Right lobe of liver (tissue), 4 donors: ENCODE measurements around a stretch of chr19.

GRCh38 chr19:5114618-5114892, 145.6 kb downstream of the KDM4B start:
- PRO-cap, 4 experiments: peak in 2 of 4 experiments; most common plus-strand start chr19:5114760 (in 1); most common minus-strand start chr19:5114780 (in 1)
- RAMPAGE, long total RNA, 2 experiments: no peak in any of the 2 experiments

GRCh38 chr19:5130260-5130991, 161.5 kb downstream of the KDM4B start:
- PRO-cap, 4 experiments: no peak in any of the 4 experiments
- RAMPAGE, long total RNA, 2 experiments: no peak in any of the 2 experiments

DNA sequence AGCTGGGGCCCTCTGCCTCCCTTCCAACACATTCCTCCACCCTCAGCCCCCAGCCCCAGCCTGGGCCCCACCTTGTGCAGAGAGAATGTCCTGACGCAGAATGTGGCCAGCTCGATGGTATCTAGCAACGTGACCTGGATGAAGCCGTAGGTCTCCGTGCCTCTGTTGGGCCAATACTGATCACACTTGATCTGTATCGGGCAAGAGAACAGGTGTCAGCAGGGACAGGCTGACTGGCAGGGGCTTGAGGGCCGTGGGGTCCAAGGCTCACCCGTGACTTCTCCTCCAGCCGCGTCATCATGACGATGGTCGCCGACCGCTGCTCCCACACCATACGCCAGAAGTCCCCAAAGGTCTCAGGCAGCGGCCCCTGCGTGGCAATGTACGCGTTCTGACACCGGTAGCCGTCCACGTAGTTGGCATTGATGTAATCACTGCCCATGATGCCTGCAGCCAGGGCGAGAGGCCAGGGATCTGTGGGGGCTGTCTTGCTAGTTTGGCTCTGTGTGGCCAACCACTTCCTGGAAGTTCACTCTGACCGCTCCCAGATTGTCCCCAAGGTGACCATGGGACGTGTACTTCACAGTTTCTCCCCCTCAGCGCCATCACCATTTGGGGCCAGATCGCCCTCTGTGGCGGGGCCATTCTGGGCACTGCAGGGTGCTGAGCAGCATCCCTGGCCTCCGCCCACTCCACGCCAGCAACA, 126.2 kb downstream of the PTPRS start:
- PRO-cap, 4 experiments: no peak in any of the 4 experiments
- RAMPAGE, long total RNA, 2 experiments: no peak in any of the 2 experiments

- PRO-cap, 4 experiments: no peak in any of the 4 experiments
- RAMPAGE, long total RNA, 2 experiments: no peak in any of the 2 experiments
These were observed 66.6 kb downstream of the PTPRS start for GRCh38 chr19:5274050-5274362.

DNA sequence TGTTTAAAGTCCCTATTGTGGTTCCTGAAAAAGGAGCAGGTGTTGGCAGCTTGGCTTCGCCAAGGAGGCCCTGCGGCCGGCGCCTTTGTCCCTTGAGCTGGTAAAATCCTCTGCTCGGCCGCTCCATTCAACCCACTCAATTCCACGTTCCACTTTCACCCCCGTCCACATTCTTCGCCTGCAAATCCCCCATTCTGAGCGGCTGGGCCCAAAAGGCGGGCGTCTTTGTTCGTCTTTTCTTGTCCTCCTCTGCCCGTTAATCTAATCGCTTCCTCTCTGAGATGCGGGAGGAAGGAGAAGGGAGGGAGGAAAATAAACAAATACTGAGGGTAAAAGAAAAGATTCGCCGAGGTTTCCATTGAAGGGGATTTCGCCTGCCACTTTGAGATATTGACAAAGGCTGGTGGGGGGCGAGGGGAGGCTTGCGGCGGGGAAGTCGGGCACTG, 37.5 kb downstream of the ZNRF4 start:
- PRO-cap, 4 experiments: no peak in any of the 4 experiments
- RAMPAGE, long total RNA, 2 experiments: no peak in any of the 2 experiments

DNA sequence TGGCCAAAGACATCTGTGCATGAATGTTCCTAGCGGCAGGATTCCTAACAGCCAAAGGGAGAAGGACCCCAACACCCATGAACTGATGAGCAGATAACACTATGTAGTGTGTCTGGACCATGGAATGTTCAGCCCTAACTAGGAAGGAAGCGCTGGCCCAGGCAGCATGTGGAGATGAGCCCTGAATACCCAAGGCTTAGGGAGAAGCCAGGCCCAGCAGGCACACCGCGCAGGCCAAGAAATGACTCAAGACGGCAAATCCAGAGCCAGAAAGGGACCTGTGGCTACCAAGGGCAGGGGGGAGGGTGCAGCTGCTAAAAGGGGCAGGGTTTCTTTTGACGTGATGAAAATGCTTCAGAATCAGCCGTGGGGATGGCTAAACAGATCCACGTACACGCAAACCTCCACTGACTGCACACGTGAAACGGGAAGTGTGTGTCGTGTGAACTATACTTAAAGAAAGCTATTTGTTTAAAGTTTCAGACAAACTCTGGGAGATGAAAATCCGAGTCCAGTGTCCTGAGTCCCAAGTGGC, 34.1 kb downstream of the SAFB2 start:
- PRO-cap, 4 experiments: no peak in any of the 4 experiments
- RAMPAGE, long total RNA, 2 experiments: no peak in any of the 2 experiments

DNA sequence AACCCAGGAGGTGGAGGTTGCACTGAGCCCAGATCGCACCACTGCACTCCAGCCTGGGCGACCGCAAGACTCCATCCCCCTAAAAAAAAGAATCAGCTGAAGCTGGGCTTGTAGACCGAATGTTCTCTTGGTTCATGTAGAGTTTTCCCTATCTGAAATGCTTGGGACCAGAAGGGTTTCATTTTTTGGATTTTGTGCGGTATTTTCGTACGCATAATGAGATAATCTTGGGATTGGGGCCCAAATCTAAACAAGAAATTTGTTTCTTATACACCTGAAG, 5.2 kb downstream of the SAFB start:
- PRO-cap, 4 experiments: no peak in any of the 4 experiments
- RAMPAGE, long total RNA, 2 experiments: no peak in any of the 2 experiments

- PRO-cap, 4 experiments: no peak in any of the 4 experiments
- RAMPAGE, long total RNA, 2 experiments: no peak in any of the 2 experiments
These were observed 13.9 kb downstream of the RPL36 start for GRCh38 chr19:5703623-5704680.

GRCh38 chr19:5788153-5788462, 2.9 kb downstream of the DUS3L start:
- PRO-cap, 4 experiments: no peak in any of the 4 experiments
- RAMPAGE, long total RNA, 2 experiments: no peak in any of the 2 experiments

- PRO-cap, 4 experiments: peak in 1 of 4 experiments; most common plus-strand start chr19:5838179 (in 1); most common minus-strand start chr19:5838189 (in 1)
- RAMPAGE, long total RNA, 2 experiments: no peak in any of the 2 experiments
These were observed 1.5 kb downstream of the FUT6 start for GRCh38 chr19:5837875-5838483.

- PRO-cap, 4 experiments: no peak in any of the 4 experiments
- RAMPAGE, long total RNA, 2 experiments: no peak in any of the 2 experiments
These were observed 14.1 kb downstream of the NDUFA11 start for GRCh38 chr19:5889442-5889987.

DNA sequence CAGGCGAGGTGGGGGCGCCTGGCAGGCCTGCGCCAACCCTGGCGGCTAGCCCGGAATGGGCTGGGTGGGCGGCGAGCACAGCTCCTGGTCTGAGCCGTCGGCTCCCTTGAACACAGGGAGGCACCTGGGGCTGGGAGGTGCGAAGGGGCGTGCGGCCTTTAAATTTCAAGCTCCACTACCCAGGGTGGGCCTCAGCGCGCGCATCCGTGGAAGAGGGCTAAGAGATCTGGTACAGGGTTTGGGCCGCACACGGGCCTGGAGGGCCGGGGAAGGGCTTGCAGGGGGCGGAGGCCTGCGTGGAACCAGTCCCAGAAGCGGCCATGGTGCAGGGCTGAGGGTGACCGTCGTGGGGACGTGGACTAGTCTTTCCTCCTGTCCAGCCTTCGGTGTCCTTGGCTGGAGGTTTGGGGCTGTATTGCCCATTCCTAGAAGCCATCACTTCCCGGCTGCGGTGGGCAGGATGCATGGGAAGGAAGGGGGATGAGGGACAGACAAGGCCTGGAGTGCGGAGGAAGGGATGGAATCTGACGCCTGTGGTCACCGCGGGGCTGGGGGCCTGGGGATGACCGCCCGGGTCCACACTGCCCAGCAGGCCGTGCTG, 11.4 kb downstream of the NDUFA11 start:
- PRO-cap, 4 experiments: peak in 1 of 4 experiments; most common minus-strand start position 224 of the sequence (in 1)
- RAMPAGE, long total RNA, 2 experiments: no peak in any of the 2 experiments

DNA sequence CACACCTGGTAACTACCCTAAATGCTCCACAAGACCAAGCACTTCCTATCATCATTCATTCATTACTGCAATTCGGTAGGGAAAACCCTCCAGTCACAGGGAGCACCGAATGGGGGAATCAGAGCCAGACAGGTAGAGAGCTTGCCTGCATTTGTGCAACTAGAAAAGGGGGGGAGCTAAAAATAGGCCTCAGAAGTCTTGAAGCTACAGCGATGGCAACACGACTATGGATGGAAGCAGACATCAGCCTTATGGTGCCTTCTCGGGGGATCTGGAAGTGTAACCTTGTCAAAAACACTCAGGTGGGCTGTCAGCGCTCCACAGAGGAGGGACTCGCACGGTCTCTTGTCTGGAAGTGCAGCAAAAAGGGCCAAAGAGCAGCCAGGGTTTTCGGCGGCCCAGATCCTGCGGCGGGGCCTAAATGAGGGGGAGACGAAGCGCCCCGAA, 878 bp downstream of the RANBP3 start:
- PRO-cap, 4 experiments: peak in 1 of 4 experiments; most common plus-strand start position 192 of the sequence (in 1)
- RAMPAGE, long total RNA, 2 experiments: no peak in any of the 2 experiments

GRCh38 chr19:6041638-6042822, 64.1 kb upstream of the RANBP3 start:
- PRO-cap, 4 experiments: no peak in any of the 4 experiments
- RAMPAGE, long total RNA, 2 experiments: no peak in any of the 2 experiments

DNA sequence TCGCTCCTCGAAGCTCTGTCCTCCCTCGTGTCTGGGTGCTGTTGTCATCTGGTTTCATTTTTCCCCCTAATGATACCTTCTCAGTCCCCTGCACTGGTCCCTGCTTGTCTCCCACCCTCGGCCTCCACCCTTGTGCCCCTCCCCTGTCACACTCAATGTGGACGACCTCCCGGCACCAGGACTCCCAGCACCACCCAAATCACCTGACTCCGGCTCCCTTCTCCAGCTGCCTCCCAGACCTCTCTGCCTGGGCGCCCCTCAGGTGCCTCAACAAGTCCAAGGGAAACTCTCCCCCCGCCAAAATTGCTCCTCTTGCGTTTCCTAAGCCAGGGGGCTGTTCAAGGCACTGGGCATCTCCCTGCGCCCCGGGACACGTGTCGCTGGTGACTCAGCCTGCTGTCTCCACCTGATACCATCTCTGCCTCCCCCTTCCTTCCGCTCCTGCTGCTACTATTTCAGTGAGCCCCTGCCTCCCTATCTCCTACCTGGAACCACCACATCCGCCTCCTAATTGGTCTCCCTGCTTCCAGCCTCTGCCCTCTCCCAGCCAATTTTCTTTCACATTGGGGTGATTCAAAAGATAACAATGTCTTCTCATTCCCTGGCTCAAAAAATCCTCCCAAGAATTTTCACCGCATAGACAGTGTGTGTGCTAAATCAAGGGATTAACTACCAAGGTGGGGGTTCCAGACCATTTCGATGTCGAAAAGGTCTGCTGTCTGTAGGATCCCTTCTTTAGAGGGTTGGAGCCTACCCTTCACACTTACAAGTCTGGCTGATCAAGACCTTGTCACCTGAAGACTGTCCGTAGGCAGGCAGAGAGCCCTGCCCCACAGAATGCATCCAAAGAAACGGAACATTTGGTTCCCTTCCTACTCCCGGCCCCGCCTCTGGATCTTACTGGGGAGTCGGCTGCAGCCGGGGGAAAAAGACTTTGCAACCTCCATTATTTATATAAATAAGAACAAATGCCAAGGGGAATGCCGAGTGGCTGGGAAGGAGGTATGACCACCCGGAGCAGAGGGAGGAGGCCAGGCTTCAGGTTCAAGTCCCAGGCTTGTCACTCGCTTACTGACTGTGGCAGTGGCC, 49.3 kb downstream of the RFX2 start:
- PRO-cap, 4 experiments: no peak in any of the 4 experiments
- RAMPAGE, long total RNA, 2 experiments: no peak in any of the 2 experiments

DNA sequence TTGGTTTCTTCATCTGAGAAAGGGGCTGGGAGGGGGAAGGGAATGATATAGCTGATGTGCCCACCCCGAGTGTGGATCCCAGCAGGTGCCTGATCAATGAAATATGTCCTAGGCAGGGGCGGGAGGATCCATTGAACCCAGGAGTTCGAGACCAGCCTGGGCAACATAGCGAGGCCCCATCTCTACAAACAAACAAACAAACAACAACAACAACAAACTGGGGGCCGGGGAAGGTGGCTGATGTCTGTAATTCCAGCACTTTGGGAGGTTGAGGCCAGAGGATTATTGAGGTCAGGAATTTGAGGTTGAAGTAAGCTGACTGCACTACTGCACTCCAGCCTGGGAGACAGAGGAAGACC, 48.5 kb downstream of the RFX2 start:
- PRO-cap, 4 experiments: no peak in any of the 4 experiments
- RAMPAGE, long total RNA, 2 experiments: no peak in any of the 2 experiments

- PRO-cap, 4 experiments: no peak in any of the 4 experiments
- RAMPAGE, long total RNA, 2 experiments: no peak in any of the 2 experiments
These were observed 25.6 kb downstream of the ACSBG2 start for GRCh38 chr19:6161007-6161464.

GRCh38 chr19:6199218-6199998, 63.9 kb downstream of the ACSBG2 start:
- PRO-cap, 4 experiments: peak in 4 of 4 experiments; most common plus-strand start chr19:6199884 (in 4); most common minus-strand start chr19:6199524 (in 4)
- RAMPAGE, long total RNA, 2 experiments: start-site peak on the minus strand in 2 of 2 experiments, at chr19:6199517-6199578 at its widest, 25 to 31 reads per replicate

DNA sequence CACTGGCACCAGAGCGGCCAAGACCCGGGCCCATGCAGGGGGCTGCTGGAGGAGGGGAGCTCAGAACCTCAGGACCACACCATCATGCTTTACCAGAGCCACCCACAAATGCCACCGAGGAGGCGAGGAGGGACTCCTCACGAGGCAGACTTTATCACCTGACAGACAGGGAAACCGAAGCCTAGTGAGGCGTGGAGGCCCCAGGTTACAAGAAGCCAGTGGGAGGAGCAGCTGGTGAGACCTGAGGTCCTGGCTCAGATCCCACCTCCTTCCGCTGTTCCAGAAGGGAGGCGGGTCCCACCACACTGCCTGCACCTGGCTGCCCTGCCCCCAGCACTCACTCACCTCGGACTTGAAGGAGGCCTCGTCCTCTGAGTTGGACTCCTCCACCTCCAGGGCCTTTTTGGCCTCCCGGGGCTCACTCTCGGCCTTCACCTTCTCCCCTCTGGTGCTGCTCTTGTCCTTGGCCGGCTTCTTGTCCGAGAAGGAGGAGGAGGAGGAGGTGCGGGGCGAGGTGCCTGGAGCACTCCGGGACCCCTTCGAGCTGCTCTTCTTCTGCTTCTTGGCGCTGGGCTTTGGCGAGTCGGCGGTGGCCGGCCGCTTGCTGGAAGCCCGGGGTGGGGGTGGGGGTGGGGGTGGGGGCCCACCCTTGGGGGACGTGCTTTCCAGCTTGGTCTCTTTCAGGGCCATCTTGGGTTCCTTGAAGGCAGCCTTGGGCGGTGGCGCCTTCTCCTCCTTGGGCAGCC, 57.8 kb downstream of the MLLT1 start:
- PRO-cap, 4 experiments: peak in 3 of 4 experiments; most common minus-strand start position 273 of the sequence (in 2)
- RAMPAGE, long total RNA, 2 experiments: no peak in any of the 2 experiments

- PRO-cap, 4 experiments: no peak in any of the 4 experiments
- RAMPAGE, long total RNA, 2 experiments: no peak in any of the 2 experiments
These were observed 56.8 kb downstream of the MLLT1 start for GRCh38 chr19:6222825-6223464.